Foreskin keratinocyte (primary cell): ENCODE measurements around a stretch of chr1.

- RAMPAGE, total RNA = no peak
Measured at GRCh38 chr1:243394504-243395391, 138.9 kb downstream of the SDCCAG8 start.

DNA sequence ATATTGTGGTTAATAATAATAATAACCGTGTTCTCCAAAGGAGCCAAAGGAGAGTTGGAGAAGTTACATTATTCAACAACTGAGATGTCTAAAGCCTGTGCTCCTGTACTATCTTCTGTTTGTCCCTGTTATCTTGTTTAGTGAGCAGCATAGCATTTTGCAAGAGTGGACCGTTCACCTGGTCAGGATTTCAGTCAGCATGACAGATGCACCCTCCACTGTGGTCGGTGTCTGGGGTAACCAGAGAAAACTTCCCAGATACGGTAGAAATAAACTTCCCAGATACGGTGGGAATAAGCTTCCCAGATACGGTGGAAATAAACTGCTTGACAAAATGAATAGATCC, 198.8 kb downstream of the SDCCAG8 start:
- RAMPAGE, total RNA = no peak

- RAMPAGE, total RNA = no peak
Measured at GRCh38 chr1:243749554-243750764, 100.1 kb downstream of the AKT3 start.

- RAMPAGE, total RNA = no peak
Measured at GRCh38 chr1:243849811-243850153, 261 bp downstream of the AKT3 start.

DNA sequence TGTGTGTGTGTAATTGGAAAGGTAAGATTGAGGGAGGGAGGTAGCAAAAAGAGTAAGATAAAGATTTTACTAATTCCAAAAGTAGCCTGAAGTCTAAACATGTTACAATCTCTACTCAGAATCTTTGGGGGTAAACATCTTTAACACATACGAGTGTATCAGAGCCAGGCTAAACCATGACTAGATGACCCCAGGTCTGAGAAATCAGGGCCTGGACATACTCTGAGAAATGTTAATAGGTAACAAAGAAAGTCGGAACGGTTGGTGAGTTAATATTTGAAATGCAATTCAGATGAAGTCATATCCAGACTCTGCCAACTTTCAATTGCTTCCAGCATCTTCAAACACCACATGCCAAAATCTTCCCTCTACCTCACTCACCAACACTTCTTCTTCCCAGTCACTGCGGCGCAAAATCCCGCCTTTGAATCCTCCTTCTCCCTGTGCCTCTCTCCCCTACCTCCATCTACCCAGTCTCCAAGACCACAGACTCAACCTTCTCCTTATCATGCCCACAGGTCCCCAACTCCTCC, 41.1 kb downstream of the ZBTB18 start:
- RAMPAGE, total RNA = no peak

GRCh38 chr1:244234339-244234845, 118.0 kb upstream of the C1orf100 start:
- RAMPAGE, total RNA = no peak

GRCh38 chr1:244272275-244272848, 80.1 kb upstream of the C1orf100 start:
- RAMPAGE, total RNA = no peak

GRCh38 chr1:244678749-244678948, 25.7 kb downstream of the DESI2 start:
- RAMPAGE, total RNA = no peak

DNA sequence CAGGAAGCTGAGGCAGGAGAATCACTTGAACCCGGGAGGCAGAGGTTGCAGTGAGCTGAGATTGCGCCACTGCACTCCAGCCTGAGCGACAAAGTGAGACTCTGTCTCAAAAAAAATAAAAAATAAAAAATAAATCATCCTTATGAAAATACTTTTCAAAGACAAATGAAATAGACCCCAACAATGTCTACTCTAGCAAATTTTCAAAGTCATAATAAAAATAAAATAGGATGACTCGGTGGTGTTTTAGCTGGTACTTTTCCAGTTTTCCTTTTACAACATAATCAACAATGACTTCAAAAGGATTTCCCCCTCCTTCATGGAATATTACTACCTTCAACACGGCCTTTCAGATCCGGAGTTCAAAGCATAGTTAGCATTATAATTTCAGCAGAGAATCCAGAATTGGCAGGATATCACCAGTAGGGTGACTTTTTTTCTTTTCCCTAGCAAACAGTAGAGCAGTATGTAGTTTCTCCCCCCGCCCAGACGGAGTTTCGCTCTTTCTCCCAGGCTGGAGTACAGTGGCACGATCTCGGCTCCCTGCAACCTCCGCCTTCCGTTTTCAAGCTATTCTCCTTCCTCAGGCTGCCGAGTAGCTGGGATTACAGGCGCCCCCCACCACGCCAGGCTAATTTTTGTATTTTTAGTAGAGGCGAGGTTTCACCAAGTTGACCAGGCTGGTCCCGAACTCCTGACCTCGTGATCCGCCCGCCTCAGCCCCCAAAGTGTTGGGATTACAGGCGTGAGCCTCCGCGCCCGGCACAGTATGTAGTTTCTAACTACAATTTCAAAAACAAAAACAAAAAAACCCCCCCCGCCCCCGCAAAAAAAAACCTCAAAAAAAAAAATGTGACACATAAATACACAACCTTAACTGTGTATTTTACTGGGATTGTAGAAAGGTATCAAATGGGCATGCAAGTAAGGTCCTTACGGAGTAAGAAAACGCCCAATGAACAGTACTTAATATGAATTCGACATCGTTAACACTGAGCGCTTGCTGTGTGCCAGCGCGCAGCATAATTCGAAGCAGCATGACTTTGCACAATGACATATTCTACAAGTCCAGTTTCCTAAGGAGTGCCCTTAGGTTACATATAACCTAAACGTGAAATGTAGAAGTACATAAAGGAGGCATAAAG, 1.6 kb upstream of the COX20 start:
- RAMPAGE, total RNA = no peak

DNA sequence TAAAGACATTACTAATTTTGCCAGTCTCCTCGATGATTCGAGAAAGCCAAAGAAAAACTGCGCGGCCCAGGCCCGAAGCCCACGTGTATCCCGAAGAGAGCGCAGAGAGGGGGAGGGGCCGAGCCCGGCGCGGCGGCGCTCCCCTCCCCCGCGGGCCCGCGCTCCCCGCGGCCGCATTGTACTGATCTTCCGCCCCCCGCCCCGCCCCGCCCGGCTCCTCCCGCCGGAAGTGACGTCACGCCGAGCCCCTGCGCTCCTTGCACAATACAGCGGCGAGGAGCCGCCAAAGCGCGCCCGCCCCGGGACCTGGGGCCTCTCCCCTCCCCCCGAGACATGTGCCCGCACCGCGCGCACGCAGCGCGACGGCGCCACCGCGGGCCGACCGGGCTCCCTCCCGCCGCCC, 1.4 kb downstream of the HNRNPU start:
- RAMPAGE, total RNA = no peak

DNA sequence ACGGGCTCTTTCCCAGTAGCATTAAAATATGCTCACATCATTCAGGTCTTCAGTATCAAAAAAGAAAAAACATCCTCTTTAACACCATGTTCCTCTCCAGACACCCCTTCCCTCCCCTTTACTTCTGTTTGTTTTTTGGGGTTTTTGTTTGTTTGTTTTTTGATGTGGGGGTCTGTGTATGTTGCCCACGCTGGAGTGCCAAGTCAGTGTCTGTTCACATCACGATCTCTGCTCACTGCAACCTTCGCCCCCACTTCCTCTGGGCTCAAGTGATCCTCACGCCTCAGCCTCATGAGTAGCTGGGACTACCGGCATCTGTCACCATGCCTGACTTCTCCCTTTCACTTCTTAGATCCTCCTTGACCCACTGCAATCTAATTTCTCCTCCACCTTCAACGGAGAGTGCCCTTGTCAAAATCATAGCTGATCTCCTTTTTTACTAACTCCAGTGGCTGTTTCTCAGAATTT, 84.6 kb downstream of the EFCAB2 start:
- RAMPAGE, total RNA = no peak

- RAMPAGE, total RNA = no peak
Measured at GRCh38 chr1:245987538-245988699, 519.2 kb downstream of the SMYD3 start.

DNA sequence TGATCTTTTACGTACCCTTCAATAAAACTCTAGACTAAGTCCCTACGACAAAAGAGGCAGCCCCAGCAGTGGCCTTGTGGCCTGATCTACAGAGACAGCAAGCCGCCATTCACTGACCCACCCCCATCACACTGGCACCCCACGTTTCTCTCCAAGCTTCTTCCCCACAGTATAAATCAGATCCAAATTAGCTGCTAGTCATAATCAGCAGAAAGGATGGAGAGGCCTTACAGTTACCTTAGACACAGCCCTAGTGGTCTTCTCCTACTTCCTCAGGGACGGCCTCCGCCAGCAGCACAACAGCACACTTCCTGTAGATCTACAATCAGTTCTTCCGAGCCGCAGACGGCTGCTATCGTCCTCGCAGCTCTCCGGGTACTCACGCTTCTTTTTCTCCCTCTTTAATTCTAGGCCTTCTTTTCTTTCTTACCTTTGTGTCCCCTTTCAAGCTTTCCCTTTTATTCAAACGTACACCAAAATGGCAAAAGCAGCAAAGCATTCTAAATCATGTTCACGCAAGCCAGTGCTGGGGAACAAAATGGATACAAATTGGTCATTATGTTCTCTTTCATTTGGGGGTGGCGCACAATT, 313.5 kb downstream of the SMYD3 start:
- RAMPAGE, total RNA = no peak

DNA sequence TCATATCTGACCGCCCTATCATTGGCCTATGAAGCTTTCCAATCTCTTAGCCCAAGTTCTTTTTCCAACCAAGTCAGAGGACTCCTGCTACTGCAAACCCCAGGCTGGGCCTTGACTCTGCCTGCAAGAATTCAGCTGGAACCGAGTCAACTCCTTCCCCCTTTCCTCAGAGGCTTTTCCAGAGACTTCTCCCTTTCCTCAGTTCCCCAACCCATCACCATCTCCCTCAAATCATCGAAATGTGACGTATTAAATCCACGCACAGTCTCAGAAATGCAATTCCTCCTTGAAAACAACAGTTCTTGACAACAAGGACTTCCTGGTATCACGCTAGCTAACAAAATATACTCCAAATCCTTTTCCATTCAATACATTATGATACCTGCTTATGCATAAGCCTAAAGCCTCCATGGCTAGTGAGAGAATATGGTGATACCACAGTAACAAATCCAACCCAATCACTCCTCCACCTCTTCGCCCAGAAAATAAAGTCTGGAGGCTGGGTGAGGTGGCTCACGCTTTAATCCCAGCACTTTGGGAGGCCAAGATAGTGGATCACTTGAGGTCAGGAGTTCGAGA, 304.6 kb downstream of the SMYD3 start:
- RAMPAGE, total RNA = no peak

DNA sequence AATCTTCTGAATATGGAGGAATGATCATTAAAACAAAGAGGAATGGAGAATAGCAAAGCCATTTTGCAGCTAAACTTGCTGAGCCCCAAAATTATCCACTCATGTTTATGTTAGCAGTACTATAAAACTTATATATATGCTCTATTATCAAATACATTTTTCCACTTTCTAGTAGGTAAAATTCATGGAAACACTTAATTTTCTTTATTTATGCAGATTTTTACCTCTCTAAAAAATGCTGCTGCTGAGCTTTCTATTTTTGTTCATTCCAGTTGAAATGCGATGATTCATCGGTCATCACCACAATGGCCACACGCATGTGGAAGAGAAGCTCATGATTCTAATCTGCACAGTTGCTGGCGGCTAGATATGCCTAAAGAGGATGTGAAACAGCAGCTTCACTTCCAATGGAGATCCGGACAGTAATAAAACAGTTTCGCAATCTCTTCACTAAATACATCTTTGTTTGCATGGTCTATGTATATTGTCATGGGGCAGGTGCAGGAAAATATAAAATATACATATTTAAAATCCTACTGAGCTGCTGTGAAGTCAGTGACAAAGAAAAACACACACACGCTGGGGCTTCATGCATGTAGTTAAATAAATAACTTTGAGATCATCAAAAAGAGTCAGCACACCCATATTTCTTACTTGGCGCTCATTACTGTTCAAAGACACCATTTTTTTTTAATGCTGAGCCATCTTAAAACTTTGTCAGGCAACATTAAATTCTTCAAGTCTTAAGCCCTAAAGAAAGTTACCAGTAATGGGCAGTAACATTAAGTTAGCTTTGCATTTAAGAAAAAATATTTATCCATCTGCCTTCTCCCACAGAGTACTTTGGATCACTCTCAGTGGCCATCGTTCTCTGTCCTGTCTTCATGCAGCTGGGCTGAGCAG, 292.1 kb downstream of the SMYD3 start:
- RAMPAGE, total RNA = no peak

DNA sequence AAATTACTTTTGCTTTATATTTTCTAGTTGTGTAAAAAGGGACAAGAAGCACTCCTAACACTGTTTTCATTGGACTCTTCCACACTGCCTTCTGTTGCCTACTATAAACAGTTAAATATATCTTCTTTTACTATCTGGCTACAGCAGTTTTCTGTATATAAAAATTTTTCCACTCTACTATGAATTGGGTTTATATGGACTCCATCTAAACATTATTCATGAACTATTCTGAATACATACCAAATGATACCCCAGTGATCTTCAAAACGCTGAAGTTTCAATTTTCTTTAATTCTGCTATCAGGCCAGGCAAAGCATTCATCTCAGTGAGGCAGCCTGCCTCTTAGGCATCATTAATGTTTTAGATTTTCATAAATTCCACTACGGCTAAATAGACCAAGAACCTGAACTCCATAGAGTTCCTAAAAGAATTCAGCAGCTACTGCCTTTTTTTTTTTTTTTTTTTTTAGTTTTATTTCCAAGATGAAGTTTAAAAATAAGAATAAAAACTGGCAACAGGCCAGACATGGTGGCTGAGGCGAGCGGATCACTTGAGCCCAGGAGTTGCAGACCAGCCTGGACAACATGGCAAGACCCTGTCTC, 262.3 kb downstream of the SMYD3 start:
- RAMPAGE, total RNA = no peak

- RAMPAGE, total RNA = no peak
Measured at GRCh38 chr1:246268542-246269447, 238.3 kb downstream of the SMYD3 start.

DNA sequence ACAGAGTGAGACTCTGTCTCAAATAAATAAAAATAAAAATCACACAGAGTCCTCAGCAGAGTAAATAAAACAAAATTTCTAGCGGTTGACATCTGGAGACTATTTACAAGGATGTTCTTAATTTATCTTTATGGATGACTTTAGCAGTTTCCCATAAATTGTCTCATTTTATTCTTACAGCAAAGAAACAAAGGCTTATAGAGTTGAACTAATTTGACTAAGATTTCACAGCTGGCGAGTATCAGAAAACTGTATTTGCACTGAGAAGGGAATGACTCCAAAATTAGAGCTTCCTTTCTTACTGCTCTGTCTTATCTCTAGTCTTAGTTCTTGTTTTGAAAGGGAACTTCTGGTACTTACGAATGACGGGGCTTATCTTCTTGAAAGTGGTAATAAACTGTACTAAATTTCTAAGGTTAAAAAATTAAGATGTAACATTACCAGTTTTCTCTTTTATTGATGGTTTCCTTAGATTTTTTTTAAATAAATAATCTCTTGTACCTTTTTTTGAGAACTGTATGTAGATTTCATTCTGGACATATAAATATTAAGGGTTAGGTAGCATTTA, 13.6 kb downstream of the CNST start:
- RAMPAGE, total RNA = no peak

DNA sequence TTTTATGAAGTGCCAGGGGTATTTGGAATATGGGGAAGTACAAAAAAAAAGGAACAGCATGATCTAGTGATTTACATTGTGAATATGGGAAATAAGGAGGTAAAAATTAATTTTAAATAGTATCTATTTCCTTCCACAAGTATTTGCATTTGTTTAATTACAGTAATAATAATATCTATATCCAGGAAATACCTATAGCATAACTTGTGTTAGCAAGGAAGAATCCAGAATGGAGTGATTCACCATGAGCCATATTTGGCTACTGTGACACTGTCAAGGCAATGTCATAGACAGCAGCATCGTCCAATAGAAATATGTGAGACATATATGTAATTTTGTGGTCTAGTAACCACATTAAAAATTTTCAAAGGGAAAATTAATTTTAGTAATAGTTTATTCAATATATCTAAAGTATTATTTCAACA, 22.0 kb downstream of the CNST start:
- RAMPAGE, total RNA = no peak

- RAMPAGE, total RNA = no peak
Measured at GRCh38 chr1:246677655-246678281, 46.4 kb upstream of the SCCPDH start.